Left lobe of liver (tissue), 1 donor: ENCODE measurements around the genes OTUD5, GAGE2A, AKAP4, MAGED4B, SPANXN5 and FAM156B.

- PRO-cap, result no peak
These were observed 2.5 kb upstream of the SLC35A2 start for GRCh38 chrX:48913771-48914445.

- PRO-cap, result no peak
These were observed 8.6 kb upstream of the PIM2 start for GRCh38 chrX:48927067-48928086.

GRCh38 chrX:48957497-48958282, at the start of gene OTUD5:
Gene OTUD5, minus strand, starts transcription at chrX:48957607.
- PRO-cap, result bidirectional peak, plus-strand start at chrX:48958154, minus-strand start at chrX:48957880

- PRO-cap, result no peak
These were observed 14.6 kb downstream of the TFE3 start for GRCh38 chrX:49028463-49028974.

GRCh38 chrX:49071219-49072115, 2.3 kb downstream of the PRAF2 start:
- PRO-cap, result no peak

GRCh38 chrX:49175535-49176281, 4.0 kb downstream of the PLP2 start:
- PRO-cap, result no peak

DNA sequence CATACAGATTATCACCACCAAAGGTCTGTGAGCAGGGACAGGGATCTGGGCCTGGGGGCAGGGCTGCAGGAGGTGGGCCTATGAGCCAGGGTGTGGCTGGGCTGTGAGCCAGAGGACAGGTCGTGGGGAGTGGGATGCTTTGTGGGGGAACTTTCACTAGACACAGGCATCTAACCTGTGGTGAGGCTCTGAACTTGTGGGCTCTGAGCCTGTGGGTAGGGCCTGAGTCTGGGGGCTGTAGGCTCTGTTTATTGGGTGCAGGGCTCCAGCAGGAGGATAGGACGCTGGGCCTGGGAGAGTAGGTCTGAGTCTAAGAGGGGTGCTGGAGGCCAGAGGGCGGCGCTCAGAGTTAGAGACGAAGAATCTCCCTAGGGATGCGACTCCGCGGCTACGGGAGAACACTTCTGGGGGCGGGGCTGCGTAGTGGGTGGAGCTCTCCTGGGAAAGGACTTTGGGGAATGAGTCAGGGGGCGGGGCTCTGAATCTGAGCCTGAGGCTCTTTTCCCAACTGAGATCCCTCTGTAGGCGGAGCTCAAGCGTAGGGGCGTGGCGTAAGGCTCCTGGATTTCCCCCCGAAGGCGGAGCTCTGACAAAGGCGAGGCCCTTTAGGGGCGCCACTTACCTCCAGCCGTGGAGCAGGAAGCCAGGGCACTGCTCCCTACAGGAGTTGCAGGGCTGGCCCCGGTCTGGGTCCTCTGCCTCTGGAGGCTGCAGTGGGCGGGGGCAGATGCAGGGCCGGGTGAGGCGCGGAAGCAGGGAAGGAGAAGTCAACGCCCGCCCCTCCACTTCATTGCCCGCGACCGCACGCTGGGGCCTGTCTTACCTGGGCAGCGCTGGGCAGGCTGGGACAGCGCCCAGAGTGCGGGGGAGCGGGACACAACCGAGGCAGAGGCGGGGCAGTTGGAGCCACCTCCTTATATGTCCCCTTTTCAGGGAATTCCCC, 1.9 kb downstream of the PRICKLE3 start:
- PRO-cap, result unidirectional peak, plus-strand start at position 592 of the sequence

DNA sequence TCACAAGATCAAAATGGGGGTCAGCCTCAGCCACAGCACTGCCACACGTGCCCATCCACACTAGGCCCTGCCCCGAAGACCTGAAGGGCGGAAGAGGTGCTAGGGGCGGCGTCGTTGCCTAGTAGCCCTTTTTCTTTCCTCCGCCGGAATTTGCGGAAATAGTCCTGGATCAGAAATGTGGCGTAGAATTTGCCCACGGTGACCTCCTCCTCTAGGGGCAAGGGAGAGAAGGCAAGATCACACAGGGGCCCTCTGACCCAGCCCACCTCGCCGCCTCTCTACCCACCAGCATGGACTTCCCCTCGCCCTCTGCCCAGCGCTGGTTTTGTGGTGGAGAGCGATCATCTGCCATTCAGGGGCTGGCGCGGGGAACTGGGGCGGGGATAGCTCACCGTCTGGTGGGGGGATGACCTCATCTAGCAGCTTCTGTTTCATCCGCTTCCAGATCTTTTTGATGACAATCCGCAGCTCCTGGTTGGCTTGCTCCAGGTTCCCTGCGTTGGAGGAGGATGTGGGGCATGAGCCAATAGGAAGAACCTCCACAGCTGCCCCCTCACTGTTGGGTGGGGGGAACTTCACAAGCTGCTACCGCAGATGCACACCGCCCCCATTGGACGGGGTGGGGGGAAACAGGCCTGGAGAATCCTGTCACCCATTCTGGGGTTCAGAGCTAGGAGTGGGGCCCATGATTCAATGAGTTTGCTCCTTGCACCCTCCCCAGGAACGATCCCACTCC, 9.7 kb upstream of the SYP start:
- PRO-cap, result no peak

DNA sequence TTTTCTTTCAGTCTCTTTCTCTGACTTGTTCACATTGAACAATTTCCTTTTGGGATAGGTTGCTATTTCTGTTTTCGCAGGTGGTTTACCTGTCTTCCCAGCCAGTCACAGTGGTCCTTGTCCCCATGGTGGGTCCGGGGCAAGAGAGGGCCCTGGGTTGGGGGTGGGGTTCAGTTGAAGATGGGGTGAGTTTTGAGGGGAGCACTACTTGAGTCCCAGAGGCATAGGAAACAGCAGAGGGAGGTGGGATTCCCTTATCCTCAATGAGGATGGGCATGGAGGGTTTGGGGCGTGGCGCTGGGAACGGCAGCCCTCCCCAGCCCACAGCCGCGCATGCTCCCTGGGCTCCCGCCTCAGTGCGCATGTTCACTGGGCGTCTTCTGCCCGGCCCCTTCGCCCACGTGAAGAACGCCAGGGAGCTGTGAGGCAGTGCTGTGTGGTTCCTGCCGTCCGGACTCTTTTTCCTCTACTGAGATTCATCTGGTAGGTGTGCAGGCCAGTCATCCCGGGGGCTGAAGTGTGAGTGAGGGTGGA, at the start of gene GAGE2A:
TSS of gene GAGE2A (plus strand) at position 376 of the 534 bp plus-strand sequence.
- PRO-cap, result no peak

GRCh38 chrX:50200841-50201377, at the start of gene AKAP4:
Gene AKAP4, minus strand, starts transcription at chrX:50201007.
- PRO-cap, result no peak

- PRO-cap, result no peak
These were observed 170.2 kb downstream of the SHROOM4 start for GRCh38 chrX:50643908-50644071.

- PRO-cap, result no peak
These were observed 19.6 kb upstream of the MAGED1 start for GRCh38 chrX:51873770-51874274.

GRCh38 chrX:52068885-52069611, at the start of gene MAGED4B:
Gene MAGED4B, minus strand, starts transcription at chrX:52069183.
- PRO-cap, result no peak

- PRO-cap, result no peak
These were observed at the start of gene SPANXN5 for GRCh38 chrX:52797130-52797515. Gene SPANXN5, minus strand, starts transcription at chrX:52797427.

DNA sequence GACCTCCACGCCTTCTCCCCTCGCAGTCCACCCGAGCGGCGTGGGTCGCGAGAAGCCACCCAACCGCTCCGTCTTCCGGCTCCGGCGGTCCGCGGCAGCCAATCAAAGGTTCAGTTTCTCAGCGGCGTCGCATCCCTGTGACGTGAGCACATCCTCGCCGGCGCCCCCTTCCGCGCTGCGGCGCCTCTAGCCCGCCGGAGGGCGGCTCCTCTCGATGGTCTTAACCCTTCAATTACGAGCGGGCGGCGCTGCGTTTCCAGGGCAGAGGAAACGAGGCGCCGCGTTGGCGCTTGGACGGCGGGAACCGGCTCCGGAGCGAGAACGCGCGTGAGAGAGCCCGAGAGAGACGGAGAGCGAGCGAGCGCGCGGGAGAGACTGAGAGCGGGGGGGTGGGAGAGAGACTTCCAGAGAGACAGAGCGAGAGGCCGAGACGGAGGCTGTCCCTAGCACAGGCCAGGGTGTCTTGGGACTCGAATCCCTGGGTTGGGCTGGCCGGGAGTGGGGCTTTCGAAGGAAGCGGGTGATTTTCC, at the start of gene FAM156B:
TSS of gene FAM156B (plus strand) at position 248 of the 530 bp plus-strand sequence.
- PRO-cap, result no peak

GRCh38 chrX:52995116-52996274, 37.2 kb upstream of the FAM156A start:
- PRO-cap, result bidirectional peak, plus-strand start at chrX:52995694, minus-strand start at chrX:52995472; bidirectional peak, plus-strand start at chrX:52995931, minus-strand start at chrX:52995870

GRCh38 chrX:53085548-53086422, 3.6 kb downstream of the TSPYL2 start:
- PRO-cap, result no peak

DNA sequence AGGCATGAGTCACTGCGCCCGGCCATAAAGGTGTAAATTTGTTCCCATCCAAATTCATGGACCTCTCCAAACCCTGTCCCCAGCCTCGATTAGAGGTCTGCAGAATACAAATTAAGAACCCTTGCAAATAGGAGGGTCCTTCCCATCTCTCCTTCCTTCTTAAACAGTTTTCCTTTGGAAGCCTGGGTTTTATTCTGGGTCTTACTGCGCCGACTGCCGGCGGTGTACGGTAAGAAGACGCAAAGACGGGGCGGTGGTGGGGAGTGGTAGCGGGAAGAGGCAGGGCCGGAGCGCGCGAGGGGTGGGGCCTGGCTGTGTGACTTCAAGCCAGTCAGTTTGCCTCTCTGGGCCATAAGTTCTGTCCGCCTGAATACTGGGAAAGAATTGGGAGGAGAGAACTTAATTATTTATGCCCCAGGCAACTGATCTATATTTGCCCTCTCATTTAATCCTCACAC, 841 bp upstream of the KANTR start:
- PRO-cap, result unidirectional peak, minus-strand start at position 161 of the sequence

- PRO-cap, result no peak
These were observed 28.6 kb downstream of the KDM5C start for GRCh38 chrX:53196211-53197015.

DNA sequence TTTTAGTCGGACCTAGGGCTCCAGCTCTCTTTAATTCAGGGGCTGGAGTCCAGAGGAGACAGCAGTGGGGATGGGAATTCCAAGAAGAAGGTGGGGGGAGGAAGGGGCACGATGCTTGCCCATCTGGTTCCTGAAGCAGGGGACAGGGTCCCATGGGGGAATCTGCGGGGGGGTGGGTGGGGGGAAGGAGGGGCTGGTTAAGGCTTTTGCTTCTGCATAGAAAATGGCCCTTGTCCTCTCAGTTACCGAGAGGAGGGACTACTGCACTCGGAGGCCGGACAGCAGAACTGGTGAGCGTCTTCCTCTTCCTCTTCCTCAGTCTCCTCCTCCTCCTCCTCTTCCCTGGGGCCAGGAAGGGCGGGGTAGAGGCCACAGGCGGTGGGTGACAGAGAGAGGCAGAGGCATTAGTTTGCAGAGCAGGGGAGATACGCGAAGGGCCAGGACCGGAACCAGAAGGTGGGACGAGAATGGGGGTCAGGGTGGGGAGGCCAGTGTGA, 41.8 kb upstream of the KDM5C start:
- PRO-cap, result no peak